LHCN-M2 (cell line): ENCODE measurements around a stretch of chr6.

GRCh38 chr6:122444014-122444677 is 27.5 kb downstream of the SERINC1 start:
- RAMPAGE, long total RNA: no peak

- RAMPAGE, long total RNA: no peak
Measured at GRCh38 chr6:122457454-122458071, 14.0 kb downstream of the SERINC1 start.

DNA sequence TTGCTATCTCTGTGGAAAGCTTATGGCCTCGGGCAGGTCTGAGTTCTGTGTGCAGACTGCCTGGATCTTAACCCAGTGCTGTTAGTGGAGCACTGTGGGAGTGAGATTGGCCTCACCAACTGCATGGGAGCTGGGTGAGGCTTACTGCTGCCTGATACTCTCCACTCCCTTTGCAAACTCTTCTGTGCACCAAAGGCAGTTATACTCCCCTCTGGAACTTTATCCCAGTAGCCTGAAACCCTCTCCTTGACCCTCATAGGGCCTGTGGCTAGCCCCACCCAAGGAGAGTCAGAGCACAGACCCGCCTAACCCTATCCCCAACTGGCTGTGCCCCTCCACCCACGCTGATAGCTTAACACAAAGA is 41.4 kb upstream of the PKIB start:
- RAMPAGE, long total RNA: no peak

- RAMPAGE, long total RNA: no peak
Measured at GRCh38 chr6:122753555-122754064, 25.9 kb upstream of the FABP7 start.

GRCh38 chr6:123802644-123803005 is 1.0 kb upstream of the NKAIN2 start:
- RAMPAGE, long total RNA: no peak

- RAMPAGE, long total RNA: no peak
Measured at GRCh38 chr6:124244340-124244786, 440.7 kb downstream of the NKAIN2 start.

GRCh38 chr6:125154126-125154712 is 646 bp downstream of the TPD52L1 start:
- RAMPAGE, long total RNA: no peak

GRCh38 chr6:125219604-125220205 is 66.1 kb downstream of the TPD52L1 start:
- RAMPAGE, long total RNA: no peak

GRCh38 chr6:125362911-125364351 is 61.7 kb upstream of the HDDC2 start:
- RAMPAGE, long total RNA: no peak

GRCh38 chr6:125600302-125600653 is 149.2 kb upstream of the HEY2 start:
- RAMPAGE, long total RNA: no peak

DNA sequence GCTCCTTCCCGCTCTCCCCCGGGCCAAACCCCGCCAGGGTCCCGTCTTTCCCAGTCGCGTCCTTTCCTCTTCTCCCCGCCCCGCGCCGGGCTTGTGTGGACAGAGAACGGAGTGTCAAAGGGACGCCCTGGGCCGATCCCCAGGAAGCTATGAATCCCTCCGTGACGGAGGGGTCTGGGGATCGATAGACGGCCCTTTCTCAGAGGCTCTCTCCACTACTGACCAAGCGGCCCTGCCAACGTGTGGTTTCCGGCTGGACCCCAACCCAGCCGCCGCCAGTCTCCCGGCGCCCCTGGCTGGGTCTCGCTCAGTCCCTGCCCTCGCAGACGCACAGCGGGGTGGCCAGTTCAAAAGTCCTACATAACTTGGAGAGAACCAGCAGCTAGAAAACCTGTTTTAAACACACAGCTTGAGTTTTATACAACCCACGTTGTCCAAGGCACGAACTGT is 1.2 kb upstream of the HEY2 start:
- RAMPAGE, long total RNA: no peak

DNA sequence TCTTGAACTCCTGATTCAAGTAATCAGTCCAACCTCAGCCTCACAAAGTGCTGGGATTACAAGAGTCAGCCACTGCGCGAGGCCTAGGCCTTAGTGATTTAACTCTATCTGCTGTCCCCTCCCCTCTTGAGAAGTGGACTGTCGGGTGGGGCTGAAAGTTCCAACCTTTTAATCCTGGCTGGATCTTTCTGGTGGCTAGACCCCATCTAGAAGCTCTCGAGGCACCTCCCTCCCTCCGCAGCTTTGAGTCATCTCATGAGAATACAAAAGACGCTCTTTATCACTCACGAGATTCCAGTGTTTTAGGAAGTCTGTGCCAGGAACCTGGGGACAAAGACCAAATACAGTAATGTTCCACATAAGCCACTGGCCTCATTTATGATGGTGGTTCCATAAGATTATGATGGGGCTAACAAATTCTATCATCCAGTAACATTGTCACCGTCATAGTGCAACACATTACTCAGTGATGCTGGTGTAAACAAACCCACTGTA is 48.6 kb downstream of the NCOA7 start:
- RAMPAGE, long total RNA: no peak

DNA sequence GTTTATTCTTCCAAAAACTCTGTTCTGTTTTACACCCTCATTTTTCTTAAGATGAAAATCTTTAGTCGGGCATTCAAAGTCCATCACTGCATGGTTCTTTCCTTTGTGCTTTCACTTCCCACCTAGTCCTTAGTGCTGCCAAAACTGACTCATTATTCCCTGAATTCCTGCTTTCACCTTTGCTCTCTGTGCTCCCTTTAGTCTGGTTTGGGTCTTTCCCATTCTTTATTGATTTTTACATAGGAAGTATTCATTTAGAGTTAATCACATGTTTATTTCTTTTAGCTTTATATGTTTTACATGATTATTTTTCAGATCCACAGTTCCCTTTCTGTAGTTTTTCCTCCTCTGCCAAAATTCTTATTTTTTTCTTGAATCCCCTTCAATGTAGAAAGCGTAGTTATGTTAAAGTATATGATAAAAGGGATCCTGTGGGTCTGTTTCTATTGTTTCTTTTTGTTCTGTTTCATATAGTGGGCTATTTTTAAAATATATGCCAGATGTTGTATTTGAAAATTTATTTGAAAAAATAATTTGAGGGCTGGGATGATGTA is 3.5 kb downstream of the TRMT11 start:
- RAMPAGE, long total RNA: no peak

- RAMPAGE, long total RNA: no peak
Measured at GRCh38 chr6:126170507-126170960, 169.4 kb upstream of the CENPW start.

DNA sequence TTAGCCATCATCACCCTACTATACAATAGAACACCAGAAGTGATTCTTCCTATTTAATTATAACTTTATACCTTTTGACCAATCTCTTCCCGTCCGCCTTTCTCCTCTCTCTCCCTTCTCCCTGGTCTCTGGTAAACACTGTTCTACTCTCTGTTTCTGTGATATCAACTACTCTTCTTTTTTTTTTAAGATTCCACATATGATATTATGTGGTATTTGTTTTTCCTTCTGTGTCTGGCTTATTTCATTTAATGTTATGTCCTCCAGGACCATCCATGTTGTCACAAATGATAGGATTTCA is 19.9 kb upstream of the CENPW start:
- RAMPAGE, long total RNA: no peak

DNA sequence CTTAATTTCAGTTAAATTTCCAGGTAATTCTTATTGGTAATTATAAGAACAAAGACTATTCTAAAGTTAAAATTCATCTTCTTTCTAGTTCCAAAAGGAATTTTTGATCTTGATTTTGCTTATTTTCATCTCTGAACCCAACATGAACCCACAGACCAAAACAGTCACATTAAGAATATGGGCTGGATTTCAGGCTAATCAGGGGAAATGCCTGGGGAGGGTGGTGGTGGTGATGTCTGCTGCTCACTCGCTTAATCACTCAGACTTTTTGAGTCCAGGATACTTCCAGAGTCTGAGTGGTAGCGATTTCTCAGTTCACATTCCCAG is 345.5 kb upstream of the RSPO3 start:
- RAMPAGE, long total RNA: no peak

DNA sequence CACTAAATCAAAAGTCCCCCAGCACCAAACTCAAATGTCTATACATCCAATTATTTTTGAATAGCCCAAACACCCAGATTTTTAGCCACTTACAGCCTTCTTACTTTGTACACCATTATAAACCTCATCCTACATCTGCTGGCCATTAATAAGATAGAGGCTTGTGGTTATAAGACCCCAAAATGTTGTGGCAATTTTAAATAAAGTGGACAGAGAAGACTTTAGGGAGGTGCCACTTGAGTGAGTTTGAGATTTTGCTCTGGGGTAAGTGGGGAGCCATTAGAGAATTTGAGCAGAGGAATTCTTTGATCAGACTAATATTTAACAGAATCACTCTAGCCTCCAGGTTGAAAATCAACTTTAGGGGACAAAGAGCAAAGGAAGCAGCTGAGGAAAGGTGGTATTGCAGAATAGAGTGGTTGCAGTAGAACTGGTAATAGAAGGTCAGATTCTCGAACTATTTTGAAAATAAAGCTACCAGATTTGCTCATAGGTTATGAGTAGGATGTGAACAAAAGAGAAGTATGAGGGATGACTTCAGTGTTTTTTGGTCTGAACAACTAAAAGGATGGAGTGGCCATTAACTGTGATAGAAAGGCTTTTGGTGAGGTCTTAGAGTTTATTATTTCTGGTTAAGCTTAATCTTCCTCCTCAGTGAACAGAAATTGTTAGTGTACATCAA is 50.7 kb upstream of the RNF146 start:
- RAMPAGE, long total RNA: no peak

GRCh38 chr6:127343725-127344384 is 446 bp upstream of the ECHDC1 start:
- RAMPAGE, long total RNA: no peak

DNA sequence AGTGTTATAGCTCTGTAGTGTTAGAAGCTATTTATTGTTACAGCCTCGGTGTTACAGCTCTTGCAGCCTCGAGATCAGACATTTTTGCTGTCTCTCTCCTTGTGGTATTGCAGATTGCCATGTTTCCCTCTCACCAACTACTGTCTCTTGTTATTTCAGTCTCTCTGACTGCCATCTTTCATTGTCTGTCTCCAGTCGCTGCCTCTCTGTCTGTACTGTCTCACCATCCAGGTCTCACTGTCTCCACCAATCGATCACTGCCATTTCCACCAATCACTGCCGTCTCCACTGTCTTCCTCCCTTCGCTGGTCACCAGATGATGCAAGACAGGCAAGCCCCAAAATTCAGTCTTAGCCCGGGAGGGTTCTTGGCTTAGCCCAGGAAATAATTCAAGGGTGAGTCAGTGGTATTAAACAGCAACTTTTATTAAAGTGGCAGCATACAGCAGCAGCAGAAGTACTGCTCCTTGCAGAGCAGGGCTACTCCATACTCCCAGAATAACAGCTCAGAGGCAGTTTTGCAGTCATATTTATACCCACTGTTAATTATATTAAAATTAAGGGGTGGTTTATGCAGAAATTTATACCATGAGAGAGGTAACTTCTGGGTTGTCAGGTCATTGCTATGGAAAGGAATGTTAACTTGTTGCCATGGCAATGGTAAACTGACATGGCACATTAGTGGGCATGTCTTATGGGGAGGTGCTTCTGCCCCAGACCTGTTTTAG is 22.9 kb upstream of the ECHDC1 start:
- RAMPAGE, long total RNA: no peak

DNA sequence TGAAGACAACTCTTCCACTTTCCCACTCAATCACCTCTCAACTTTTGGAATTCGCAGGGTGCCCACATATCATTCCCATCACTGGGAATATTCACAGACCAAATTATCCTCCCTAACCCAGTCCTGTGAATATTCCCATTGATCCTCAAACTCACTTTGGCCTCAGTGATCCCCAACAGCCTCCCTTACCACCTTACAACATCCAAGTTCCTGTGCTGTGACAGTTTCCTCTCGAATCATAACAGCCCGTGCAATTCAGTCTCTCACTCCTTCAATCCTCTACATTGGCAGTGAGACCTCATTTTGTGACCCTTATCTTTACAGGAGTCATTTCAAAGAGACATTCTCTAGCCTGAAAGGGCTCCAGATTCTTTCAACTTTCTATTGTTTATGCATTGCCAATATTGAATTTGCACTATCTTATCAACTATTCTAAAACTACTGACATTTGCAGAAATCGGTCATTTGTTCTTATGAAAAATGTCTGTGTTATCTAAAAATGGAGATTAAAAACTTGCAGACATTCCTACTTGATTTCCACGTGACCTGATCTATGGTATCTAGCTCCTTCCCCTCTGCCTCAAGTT is 297.9 kb downstream of the PTPRK start:
- RAMPAGE, long total RNA: no peak